GM19239 (cell line): ENCODE measurements around the genes ACTR3 and DDX18.

DNA sequence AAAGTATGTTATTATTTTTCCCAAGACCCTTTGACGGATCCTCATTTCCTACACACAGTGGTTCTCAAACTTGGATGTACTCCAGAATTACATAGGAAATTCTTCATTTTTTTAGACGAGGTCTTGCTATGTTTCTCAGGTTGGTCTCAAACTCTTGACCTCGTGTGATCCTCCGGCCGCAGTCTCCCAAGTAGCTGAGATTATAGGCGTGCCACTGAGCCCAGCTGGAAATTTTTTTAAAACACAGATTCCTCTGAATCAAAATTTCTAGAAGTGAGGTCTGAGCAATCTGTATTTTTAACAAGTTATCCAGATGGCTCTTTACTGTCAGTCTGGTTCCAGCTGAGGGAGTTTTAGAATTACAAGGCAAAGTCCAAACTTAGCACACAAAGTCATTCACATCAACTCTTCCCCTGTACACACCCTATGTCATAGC lies 12.4 kb upstream of the ACTR3 start:
- RRBS = no CpG with 5 or more reads among the region's 6 CpGs

DNA sequence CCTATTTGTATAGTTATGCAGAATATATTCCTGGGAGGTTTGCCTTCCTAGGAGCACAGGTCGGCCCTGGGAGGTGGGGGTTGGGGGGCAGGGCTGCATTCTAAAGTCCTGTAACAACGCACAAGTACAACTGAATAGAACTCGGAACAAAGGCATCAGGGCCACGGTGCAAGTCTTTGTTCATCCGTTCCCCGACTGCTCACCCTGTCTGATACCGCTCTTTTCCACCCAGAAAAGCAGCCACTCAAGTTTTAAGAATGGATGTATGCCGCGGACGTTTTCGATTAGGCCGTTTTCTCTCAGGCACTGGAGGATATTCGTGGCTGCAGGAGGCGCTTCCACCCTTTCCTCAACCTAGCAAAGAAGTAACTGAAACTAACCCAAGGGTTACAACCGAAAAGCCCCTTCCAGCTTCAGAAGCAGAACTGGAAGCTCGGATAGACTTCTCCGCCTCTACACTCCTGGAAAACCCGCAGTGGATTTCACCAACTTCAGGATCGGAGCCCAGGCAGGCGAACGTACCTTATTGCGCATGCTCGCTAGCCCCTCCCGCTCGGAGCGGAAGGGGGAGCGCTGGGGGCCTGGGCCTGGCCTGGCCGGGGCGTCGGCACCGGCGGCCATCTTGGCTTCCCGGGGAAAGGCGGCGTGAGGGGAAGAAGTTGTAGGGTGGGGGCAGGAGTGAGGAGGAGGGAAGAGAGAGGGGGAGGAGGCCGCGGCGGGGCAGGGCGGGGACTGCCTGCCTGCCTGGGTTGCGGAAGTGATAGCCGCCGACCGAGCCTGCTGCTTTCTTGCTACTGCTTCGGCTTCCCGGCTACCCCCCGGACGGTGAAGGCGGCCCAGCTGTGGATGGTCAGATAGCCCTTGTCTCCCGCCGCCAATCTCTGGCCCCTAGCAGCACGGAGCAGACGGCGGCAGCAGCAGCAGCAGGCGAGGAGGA lies at the start of gene ACTR3:
Gene ACTR3, plus strand, starts transcription at position 749 of the 937 bp plus-strand sequence.
- RRBS = no CpG with 5 or more reads among the region's 54 CpGs

DNA sequence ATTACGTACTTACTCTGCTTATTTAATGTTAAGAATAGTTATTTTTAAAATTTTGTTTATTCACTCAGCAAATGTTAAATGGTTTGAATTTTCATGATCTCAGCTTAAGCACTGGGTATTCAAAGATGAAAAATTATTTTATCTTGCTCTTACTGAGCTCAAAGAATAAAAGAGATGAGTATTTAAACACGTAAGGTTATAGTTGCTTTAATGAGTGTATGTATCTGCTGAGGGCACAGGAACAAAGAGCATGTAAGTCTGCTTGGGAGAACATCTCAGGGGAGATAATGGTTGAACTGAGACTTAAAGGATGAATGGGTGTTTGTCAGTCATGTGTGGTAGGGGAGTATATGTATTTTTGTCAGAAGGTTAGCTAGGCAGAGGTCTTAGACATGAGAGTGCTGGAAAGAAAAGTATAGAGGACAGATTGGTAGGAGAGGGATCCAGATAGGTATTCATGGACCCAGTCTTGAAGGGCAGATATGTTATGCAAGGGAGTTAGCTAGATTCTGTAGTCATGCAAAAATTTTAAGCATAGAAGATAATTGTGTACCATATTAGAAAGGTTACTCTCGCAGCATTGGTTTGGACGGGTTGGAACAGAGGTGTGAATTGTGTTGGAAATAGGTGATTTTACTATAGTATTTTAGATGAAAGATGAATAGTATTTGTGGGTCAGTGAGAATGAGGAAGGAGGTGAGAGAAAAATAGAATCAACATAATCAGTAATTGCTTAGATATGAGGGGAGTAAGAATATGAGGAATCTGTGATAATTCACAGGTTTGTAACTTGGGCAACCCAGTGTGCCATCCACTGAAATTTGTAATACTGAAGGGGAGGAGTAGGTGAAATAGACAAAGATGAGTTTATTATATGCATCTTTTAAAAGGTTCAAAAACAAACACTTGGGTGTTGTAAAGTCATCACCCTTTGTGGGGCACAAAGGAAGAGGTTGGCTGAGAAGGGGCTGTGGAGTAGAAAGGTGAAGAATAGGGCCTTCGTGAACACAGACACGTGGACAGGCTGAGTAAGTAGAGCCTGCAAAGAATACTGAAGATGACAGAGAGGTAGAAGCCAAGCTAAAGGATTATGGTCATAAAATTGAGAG lies 53.4 kb downstream of the ACTR3 start:
- RRBS = no CpG with 5 or more reads among the region's 6 CpGs

DNA sequence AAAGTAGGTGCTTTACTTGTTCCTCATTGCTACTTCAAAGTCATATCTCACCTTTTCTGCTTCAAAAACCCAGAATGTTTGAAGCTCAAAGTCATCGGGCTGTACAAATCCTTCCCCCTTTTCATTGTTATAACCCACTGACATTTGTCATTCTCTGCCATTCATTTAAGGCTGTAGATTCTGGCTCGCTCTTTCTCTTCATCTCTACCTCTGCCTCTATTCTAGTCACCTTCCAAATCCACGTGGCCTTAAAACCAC lies 1119.6 kb downstream of the DPP10 start:
- RRBS = no CpG with 5 or more reads among the region's 3 CpGs

DNA sequence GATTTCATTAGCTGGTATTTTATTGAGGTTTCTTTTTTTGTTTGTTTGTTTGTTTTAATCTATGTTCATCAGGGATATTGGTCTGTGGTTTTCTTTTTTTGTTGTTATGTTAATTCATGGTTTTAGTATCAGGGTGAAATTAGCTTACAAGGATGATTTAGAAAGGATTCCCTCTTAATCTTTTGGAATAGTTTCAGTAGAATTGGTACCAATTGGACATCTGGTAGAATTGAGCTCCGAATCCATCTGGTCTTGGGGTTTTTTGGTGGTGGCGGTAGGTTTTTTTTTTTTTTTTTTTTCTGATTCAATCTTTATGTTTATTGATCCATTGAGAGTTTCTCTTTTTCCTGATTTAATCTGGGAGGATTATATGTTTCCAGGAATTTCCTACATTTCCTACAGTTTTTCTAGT lies 1538.2 kb downstream of the DPP10 start:
- RRBS = no CpG with 5 or more reads among the region's 2 CpGs

GRCh38 chr2:117814176-117815241 lies at the start of gene DDX18:
TSS of gene DDX18 (plus strand) at chr2:117814691.
- RRBS = 1% methylated on average over 9 of the region's 57 CpGs

DNA sequence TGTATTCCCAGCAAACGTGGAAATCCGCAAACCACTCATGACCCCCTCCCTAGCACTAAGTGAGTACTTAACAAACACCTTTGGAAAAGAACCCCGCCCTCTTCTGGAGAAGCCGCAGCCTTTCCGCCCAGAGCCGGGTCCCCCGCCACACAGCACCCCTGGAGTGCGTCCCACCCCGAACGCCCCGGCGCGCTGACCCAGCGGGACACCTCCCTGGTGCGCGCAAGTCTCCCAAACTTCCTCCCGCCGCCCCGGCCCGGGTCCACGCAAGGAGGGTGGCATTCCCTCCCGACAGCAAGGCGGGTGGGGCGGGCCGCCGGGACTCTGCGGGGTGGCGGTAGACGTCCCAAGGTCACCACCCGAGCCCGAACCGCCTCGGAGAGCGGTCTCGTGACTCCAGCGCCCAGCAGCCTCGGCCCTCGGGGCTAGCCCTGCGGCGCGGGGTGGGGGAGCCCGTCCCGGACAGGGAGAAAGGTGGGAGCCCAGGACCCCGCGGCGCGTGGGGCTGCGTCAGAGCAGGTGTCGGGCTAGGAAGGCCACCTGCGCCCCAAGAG lies 622 bp downstream of the CCDC93 start:
- RRBS = 1% methylated on average over 26 of the region's 50 CpGs

DNA sequence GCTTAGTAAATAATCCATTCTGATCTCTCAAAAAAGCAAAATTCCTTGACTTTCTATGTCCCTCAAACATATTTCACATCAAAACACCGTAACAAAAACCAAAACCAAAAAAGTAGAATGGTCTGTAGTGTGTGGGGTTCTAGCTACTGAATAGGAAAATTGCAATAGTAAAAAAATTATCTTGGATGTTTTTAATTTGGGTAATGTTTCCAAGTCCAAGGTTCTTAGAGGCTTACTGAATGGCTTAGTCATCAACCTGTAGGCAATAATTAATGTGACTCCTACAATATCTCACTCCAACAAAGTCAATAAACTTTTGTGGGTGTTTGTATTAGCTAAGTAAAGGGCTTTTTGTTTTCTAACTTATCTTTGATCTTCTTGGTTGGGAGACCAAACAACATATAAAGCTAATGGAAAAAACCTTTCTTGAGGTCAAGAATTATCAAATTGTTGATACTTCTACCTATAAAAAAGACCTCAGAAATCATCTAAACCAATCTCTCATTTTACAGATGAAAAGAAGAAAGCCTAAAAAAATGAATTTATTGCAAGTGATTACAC lies 2.6 kb upstream of the INSIG2 start:
- RRBS = no CpG with 5 or more reads among the region's 1 CpG

DNA sequence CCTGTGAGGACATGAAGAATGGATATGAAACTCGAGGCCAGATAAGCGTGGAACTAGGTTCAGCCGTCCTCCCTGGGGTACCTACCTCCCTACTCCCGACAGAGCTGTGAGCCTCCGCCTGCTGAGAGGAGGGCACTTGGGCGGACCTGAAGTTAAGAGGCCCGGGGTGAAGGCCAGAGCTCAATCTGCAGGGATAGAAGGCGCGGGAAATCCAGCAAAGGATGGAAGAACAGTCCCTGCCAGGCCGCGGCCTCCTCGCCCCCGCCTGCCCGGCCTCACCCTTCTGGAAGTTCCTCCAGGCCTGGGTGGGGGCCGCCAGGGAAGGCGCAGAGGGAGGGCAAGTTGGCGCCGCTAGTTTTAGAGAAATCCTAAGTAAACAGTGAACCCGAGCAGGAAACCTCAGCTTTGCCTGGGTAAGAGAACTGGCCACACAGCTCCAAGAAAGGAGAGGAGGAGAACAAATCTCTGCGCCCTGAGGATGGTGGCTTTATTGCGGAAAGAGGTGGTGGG lies 13.0 kb downstream of the EN1 start:
- RRBS = no CpG with 5 or more reads among the region's 21 CpGs

- RRBS = 10% methylated on average over 58 of the region's 125 CpGs
These were observed 719 bp downstream of the EN1 start for GRCh38 chr2:118846367-118847491.

GRCh38 chr2:118970577-118971326 lies 28.8 kb downstream of the MARCO start:
- RRBS = no CpG with 5 or more reads among the region's 12 CpGs

DNA sequence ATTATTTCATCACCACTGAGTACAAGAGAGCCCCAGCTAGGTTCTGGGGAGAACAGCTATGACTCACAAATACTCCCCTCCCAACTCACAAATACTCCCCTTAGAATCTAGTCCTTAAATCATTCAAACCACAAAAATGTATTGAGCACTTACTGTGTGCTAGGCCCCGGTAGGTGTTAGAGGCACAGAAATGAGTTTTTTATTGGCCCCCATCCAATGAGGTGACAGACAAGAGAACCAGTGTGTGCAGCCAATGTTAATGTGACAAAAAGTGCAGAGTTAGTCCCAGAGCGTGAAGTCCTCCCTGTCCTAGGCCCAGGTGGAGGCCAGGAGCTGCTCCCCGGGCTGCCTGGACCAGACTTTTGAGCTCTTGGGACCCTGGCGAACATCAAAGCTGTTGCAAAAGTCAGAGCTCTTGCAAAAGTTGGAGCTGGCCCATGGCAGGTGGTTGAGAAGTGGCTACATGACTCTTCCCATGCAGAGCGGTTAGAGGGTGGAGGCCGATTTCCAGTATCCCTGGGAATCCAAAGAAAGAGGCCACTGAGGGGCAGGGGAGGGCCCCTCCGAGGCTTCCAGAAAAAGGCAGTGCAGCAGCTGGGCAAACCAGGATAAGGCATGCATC lies 9.9 kb downstream of the STEAP3 start:
- RRBS = no CpG with 5 or more reads among the region's 7 CpGs

DNA sequence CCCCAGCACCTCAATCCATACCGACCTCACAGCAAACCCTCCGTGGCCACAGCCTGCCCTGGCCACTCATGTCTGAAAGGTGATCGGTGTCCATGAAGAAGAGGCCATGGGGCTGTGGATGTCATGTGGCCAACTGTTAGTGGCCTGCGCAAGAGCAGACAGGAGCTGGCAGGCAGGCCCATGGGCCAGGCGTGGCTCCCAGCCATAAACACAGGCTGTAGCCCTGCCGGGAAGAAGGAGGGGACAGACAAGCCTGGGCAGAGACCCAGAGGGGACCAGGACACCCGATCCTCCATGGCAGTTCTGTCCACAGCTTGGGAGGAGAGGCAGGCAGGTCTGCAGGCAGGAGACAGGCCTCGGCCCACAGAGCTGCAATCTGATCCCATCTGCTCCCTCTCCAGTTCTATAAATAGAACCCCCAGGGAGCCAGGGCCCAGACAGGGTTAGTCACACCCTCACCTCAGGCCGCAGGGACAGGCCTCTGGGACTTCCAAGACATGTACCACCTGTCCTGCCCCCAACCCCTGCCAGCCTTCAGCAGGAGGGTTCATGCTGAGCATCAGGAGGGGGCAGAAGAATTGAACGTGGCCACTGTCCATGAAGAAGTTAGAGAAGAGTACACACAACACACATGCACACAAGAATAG lies 16.9 kb downstream of the STEAP3 start:
- RRBS = no CpG with 5 or more reads among the region's 10 CpGs

- RRBS = no CpG with 5 or more reads among the region's 10 CpGs
These were observed 40.1 kb downstream of the STEAP3 start for GRCh38 chr2:119263645-119264322.

GRCh38 chr2:119264705-119265601 lies 41.3 kb downstream of the STEAP3 start:
- RRBS = no CpG with 5 or more reads among the region's 12 CpGs

DNA sequence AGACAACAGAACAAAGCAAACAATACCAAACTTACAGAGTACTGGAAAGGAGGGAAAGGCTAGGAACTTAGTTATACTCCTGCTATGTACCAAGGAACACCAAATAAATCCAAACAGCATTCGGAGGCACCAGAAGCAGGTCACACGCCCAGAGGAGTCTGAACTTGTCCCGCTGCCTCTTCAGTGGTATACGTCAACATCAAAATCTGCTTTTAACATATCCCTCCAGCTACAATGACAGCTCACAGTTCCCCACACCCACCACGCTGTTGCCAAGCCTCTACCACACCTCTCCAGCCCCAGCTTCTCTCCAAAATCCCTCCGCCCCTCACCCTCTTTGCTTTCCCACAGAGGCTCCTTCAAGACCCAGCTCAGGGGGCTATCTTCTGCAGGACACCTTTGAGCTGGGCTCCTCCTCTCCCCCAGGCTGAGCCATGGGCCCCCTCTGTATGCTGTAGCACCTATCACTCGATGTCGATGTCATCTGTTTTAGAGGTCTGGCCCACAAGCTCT lies 17.3 kb downstream of the C2orf76 start:
- RRBS = no CpG with 5 or more reads among the region's 8 CpGs

DNA sequence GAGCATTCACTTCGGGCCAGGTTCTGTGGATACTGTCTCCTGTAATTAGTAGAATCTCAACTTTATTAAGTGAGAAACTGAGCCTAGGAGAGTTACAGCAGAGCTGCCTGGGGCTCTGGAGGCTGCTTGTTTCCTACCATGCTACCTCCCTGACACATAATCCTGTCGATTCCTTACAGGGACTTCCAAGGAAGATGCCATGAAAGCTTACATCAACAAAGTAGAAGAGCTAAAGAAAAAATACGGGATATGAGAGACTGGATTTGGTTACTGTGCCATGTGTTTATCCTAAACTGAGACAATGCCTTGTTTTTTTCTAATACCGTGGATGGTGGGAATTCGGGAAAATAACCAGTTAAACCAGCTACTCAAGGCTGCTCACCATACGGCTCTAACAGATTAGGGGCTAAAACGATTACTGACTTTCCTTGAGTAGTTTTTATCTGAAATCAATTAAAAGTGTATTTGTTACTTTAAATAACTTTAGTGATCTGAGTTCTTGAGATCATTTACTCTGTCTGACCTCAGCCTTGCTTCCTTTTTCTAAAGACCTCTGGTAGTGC lies 5.4 kb downstream of the DBI start:
- RRBS = no CpG with 5 or more reads among the region's 7 CpGs

DNA sequence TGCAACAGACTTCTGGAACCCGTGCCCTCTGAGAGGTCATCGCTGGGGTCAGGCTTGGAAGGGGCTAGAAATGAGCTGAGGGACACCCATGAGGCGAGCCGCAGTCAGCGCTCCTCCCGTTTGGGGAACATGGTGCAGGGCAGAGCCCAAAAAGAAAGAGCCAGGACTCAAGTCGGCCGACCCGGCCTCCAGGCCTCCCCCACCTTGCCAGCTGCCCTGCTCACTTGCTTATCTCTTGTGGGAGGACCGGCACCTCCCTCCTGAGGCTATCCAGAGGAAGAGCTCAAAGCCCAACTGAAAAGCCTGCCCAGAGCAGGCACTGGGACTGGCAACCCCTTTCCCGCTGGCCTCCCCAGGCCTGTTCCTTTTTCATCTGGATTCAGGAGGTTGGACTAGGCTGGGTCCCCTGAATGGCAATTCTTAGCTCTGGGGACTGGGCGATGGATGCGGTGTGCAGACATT lies 43.5 kb downstream of the SCTR start:
- RRBS = 64% methylated on average over 2 of the region's 13 CpGs

GRCh38 chr2:119487392-119488229 lies 36.7 kb downstream of the SCTR start:
- RRBS = no CpG with 5 or more reads among the region's 9 CpGs

GRCh38 chr2:119491955-119492681 lies 32.2 kb downstream of the SCTR start:
- RRBS = no CpG with 5 or more reads among the region's 4 CpGs